SK-N-MC (cell line): ENCODE data around the genes HSPBP1, TMEM238, UBE2S, SHISA7, U2AF2 and NLRP13.

GRCh38 chr19:55257772-55258253 lies 1.0 kb downstream of the PPP6R1 start:
- RRBS = 3% methylated on average over 7 of the region's 23 CpGs

DNA sequence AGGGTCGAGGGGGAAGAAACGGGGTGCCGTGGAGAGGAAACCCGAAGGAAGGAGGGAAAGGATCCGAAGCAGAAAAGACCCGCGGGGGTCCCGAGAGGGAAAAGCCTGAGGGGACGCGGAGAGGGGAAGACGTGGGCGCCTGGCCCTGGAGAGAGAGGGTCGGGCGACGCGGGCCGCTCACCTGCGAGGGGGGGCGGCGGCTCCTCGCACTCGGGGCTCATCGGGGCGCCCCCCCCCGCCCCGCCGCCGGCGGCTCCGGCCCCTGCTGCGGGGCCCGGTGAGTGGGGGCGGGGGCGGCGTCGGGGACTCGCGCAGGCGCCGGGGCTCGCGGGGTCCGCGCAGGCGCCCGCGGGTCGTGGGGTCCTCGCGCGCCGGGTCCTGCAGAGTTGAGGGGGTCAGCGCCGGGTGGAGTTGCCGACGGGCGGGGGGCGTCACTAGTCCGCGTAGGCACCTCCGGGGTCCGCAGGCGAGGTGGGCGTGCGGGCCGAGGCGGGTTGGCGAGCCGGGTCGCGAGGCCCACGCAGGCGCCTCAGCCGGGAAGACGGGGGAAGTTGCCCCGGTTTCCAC lies 480 bp downstream of the PPP6R1 start:
- RRBS = 1% methylated on average over 37 of the region's 76 CpGs

DNA sequence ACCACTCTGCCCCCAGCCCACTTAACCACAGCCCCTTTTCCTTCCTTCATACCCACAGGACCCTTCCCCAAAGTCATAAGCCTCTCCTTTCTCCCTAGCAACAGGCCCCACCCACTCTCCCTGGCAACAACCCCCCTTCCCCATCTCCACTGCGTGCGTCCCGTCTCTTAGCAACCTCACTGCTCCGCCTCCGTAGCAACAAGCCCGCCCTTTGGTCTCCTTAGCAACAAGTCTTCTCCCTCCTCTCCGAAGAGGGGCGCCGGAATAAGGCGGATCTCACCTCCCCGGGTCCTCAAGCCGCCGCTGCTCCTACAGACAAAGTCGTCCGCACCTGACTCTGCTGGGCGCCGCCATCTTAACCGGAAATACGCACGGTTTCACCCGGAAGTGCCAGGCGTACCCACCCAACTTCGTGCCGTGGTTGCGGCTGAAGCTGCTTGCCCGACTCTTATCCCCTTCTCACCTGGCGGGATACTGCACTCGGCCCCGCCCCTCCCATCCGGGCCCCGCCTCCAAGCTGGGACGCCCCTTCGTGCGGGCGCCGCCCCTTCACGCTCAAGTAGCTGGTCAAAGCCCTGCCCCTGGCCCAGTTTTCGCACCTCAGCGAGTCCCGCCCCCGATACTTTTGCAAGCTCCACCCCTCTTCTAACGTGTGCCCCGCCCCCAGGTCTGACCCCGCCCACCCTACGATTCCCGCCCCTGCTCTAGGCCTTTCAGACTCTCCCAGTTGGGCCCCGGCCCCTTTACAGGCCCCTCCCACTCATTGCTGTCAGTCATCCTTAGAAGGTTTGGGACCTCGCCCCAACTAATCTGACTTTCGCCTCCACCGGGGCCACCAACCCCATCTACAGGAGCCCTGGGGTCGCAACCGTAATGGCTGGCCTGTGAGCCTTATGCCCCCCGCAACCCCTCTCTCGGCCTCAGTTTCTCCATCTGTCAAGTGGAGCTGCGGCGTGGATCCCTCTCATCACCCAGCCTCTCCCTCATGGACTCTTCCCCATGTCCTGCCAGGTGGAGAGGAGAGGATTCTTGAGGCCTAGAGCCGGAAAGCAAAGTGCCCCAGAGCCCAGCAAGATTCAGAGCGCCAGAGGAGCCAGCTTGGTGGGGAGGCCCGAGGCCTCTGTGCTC lies at the start of gene HSPBP1:
TSS of gene HSPBP1 (minus strand) at position 356 of the 1,128 bp plus-strand sequence.
- RRBS = 9% methylated on average over 15 of the region's 59 CpGs

DNA sequence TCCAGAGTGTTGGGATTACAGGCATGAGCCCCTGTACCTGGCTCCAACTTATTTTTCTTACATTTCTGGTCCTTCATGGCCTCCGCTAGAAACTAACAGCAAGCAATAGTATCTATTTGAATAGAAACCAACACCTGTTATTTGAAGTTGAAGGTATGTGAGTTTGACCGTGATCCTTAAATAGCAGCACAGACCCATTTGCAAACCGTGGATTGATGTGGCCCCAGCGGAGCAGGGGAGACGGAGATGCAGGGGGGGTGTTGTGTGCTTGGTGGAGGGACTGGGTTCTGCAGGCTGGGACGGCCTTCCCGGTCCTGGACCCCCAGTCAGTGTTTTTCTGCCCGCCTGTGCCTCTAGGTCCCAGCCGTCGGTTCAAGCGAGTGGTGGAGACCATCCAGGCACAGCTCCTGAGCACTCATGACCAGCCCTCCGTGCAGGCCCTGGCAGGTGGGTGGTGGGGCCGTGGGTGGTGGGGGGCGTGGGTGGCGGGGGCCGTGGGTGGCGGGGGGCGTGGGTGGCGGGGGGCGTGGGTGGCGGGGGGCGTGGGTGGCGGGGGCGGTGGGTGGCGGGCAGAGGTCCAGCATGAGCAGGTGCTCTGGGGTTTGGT lies 16.8 kb downstream of the TMEM150B start:
- RRBS = no CpG with 5 or more reads among the region's 25 CpGs

- RRBS = 3% methylated on average over 5 of the region's 25 CpGs
Measured at GRCh38 chr19:55369927-55370347, 326 bp downstream of the IL11 start.

DNA sequence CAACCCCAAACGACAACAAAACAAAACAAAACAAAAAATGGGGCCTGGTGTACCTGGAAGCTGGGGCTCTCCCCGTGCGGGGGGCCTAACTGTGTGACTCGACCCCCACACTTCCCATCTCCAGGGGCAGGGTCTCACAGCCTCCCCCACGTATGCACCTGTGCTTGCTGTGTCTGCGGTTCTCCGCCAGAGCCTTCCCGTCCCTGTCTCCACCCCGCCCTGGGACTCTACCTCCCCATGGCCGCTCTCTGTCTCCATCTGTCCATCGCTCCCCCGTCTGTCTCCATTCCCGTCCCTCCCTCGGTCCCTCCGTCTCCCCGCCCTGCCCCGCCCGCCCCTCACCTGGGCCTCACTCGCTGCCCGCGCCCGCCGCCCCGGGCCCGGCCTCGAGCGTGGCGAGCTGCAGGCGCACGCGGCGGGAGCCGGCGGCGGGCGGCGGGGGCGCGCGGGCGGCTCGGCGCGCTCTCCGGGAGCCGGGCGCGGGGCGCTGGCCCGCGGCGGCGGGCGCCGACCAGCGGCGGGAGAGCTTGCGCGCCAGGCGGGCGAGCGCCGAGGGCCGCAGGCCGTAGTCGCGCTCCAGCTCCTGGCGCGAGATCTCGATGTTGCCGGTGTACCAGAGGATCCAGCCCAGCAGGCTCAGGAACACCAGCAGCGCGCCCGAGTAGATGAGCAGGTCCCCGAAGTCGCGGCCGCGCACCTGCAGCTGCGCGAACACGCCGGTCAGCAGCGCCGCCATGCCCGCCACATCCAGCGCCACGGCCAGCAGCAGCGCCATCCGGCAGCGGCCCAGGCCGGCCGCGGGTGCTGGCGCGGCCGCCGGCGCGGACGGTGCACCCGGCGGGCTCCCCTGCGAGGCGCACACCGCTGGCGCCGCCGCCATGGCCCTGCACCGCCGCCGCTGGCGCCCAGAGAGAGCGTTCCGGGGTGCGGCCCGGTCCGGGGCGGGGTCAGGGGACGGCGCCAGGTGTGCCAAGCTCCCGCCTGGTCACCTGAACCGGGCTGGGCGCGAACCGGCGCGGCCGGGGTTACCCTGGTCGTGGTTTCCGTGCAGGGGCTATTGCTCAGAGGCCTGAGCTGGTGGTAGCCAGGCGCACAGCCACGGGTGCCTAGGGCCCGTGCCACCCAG lies at the start of gene TMEM238:
TSS of gene TMEM238 (minus strand) at position 913 of the 1,126 bp plus-strand sequence.
- RRBS = 96% methylated on average over 53 of the region's 134 CpGs

DNA sequence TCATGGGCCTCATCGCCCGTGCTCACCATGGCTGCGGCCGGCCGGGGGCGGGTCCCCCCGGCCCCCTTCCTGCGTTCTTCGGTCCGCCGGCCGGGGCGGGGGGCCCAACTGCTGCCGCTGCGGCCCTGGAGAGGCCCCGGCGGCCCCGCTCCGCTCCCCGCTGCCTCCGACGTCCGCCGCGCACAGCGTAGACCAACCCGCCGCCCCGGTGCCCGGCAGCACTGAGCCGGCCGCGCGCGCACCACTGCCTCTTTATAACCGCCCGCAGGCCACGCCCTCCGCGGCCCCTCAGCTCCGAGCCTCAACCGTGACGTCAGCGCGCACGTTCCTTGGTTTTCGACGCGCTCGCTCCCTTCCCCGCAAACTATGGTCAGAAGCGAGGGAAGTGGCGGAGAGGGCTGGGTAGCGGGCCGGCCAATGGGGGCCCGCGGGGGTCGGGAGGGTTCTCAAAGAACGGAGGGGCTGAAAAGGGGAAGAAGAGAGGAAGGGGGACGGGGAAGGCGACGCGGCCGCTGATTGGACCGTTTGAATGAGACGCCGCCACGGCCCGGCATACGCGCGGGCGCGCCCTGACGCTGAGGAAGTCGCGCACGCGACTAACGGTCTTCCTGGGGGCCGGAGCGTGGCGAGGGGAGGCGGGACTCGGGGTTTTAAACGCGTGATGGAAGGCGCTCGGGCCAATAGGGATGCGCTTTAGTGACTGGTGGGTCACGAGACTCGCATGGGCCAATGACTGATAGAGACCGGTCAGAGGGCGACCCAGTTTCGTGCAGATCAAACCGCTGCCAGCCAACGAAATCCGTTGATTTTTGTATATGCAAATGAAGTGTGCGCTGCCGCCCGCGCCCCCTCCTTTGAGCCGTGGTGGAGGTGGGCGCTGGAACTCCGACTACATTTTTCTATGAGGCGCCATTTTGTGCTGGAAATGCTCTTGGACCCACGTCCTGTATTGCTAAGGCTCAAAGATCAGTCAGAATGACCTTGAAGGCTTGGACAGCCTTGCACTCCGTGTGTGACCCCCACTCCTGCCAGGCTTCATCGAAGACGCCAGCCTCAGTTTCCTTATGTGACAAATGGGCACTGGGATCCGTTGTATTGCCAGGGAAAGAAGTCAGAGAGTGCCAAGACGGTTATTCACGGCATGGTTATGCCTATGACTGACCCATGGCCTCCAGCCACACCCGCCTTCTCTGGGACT lies at the start of gene UBE2S:
TSS of gene UBE2S (minus strand) at position 228 of the 1,198 bp plus-strand sequence.
- RRBS = 1% methylated on average over 24 of the region's 114 CpGs

DNA sequence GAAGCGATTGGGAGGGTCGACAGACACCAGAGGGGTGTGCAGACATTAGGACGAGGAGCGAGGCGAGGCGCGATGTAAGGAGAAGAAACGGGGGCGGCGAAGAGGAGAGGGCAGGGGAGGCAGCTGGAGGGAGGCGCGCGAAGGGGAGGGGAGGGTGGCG lies at the start of gene SHISA7:
TSS of gene SHISA7 (minus strand) at position 98 of the 160 bp plus-strand sequence.
- RRBS = no CpG with 5 or more reads among the region's 14 CpGs

- RRBS = 11% methylated on average over 7 of the region's 19 CpGs
Measured at GRCh38 chr19:55467722-55468180, 3.2 kb upstream of the C19orf85 start.

DNA sequence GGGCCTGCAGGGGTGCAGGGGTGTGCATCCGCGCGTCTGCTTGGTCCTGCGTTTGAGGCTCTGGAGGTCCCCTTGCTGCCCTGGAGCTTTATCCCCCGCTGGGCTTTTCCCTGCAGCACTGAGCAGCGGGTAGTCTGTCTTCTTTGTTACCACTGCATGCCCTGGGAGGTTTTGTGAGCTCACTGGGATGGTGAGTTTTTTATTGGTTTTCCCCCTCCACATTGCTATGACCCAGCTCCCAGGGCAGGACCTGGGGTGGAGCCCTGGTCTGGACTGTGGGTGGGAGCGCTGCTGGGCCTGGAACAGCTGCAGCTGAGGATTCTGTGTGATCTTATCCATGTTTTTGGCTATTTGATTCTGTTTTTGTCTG lies 2.8 kb upstream of the ZNF628 start:
- RRBS = no CpG with 5 or more reads among the region's 7 CpGs

- RRBS = no CpG with 5 or more reads among the region's 37 CpGs
Measured at GRCh38 chr19:55634769-55635876, 5.7 kb upstream of the ZNF580 start.

DNA sequence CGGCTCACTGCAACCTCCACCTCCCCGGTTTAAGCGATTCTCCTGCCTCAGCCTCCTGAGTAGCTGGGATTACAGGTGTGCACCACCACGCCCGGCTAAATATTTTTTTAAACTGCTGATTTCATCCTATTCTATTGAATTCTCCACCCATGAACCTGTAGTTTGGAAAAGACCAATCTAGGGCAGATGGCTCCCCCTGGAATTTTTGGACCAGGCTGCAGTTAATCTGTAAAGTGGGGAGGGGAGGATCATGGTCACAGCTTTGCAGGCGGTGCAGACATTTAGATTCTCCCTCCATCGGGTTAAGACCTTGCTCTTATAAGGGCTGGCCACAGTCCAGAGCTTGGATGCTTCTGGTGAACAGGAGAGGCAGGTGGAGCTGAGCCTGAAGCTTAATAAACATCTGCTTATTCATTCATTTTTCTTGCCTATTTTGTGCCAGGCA lies 1.1 kb upstream of the CCDC106 start:
- RRBS = no CpG with 5 or more reads among the region's 7 CpGs

DNA sequence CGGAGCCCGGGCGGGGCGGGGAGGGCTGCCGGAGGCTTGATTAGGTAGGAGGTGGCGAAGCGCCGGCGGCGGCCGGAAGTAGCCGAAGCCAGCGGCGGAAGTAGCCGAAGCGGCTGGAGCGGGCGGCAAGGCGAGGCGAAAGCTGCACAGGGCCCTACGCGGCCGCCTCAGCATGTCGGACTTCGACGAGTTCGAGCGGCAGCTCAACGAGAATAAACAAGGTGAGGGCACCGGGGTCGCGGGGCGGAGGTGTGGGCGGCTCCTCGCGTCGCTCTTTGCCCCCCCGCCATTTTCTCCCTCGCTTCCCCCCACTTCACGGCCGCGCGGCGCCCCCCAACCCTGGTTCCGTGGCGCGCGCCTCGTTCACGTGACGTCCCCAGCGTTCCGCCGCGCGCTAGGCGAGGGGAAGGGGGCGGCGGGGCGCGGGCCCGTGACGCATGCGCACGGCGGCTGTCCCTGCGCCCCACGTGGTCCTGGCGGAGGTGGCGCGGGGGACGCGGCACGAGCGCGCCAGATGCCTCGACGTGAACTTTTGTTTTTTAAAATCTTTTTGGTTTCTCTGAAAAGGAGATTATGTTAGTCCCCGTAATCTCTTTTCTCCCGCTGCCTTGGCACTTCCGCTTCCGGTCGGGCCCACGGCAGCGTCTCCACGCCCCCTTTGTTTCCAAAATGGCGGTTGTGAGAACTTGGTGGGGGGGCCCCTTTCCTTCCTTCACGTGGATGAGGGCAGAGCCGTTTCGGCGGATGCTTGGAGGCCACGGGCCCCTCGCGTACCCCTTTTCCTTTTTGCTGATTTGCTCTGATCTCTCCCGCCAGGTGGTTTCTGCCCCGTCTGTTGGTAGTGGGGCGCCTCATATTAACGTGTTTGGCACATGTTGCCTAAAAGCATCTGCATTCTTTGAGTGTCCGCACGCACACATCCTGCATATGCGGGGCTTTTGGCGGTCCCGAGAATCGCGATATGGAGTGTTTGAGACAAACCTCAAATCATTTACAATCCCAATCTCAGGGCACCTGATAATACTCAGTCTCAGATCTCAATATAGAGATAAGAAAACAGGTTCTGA lies at the start of gene U2AF2:
TSS of gene U2AF2 (plus strand) at position 103 of the 1,067 bp plus-strand sequence.
- RRBS = under 1% methylated on average over 2 of the region's 105 CpGs

GRCh38 chr19:55673922-55674921 lies 804 bp upstream of the EPN1 start:
- RRBS = 2% methylated on average over 3 of the region's 42 CpGs

- RRBS = 94% methylated on average over 2 of the region's 14 CpGs
Measured at GRCh38 chr19:55687900-55688398, 12.9 kb downstream of the EPN1 start.

DNA sequence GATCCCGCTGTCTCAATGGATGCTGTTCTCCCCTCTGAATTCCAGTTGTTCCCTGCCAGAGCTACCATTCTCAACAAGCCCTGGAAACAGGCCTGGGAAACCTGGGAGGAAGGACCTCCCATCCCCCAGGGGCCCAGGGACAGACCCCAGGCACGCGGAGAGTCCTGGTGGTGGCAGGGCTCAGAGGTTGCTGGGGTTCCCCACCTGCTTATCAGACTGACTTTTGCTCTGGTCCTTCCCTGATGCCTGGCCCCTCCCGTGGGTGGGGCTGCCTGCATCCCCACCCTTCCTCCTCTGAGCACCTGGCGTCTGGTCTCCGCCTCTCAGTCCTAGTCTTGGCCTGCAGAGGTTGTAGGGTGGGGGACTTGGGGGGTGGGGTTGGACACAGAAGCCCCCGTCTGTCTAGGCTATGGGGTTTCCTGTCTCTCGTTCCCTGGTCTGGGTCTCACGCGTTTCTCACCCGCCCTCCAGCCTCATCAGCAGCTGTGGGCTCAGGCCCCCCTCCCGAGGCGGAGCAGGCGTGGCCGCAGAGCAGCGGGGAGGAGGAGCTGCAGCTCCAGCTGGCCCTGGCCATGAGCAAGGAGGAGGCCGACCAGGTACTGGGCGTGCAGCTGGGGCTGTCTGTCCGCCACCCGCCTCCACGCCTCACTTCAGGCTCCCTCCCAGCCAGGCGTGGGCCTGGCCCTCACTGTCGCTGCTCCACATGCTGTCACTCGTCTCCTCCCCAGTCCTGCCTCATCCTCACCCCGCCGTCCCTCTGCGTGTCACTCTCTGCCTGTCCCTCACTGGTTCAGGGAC lies 13.6 kb downstream of the EPN1 start:
- RRBS = no CpG with 5 or more reads among the region's 27 CpGs

DNA sequence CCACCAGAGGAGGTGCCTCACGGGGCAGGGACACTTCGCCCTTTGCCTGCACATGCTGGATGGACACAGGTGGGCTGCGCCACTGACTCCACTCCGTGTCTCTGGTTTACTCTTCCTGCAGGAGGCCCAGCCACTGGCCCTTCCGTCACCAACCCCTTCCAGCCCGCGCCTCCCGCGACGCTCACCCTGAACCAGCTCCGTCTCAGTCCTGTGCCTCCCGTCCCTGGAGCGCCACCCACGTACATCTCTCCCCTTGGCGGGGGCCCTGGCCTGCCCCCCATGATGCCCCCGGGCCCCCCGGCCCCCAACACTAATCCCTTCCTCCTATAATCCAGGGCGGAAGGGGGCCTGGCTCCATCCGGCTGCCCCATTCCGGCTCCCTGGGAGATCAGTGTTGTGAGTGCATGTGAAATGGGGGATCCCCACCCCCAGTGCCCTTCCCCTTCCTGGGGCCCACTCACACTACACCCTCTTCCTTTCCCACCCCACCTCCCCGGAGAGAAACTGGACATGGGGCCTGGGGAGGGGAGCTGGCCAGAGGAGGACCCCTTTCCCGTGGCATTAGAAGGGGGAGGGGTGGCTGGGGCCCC lies 20.1 kb downstream of the EPN1 start:
- RRBS = 94% methylated on average over 3 of the region's 22 CpGs

DNA sequence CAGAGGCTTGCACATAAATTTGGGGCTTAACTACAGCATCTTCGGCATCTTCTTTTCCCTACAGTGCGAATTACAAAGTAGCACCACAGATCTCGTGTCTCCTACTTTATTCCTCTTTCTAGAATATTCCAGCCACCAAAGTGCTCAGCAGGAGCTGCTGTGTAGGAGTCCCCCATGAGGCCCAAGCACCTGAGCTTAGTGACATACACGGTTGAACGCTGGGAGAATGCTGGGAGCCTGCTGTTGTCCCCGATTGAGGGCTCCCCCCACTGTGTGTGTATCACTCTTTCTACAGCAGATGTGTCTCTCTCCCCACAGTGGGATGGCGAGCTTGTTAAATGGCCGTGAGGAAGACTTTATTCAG lies 22.5 kb downstream of the EPN1 start:
- RRBS = no CpG with 5 or more reads among the region's 8 CpGs

DNA sequence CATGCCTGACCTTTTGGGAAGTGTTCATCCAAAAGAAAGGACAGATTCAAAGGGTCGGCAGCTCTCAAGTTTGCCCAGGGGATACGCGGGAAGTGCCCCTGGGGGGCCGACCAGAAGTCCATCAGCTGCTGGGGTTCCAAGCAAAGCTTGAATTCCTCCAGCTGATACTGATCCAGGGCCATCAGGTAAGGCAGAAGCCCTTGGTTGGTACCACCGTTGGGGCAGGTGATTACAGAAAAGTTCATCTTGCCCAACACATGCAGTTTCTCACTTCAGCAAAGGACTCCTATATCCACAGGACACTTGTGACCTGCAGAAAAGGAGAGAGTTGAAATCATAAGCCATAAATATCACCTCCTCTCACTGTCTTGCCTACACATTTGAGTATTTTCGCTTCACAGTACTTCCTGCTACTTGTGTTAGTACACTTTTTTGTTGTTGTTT lies at the start of gene NLRP13:
TSS of gene NLRP13 (minus strand) at position 270 of the 444 bp plus-strand sequence.
- RRBS = no CpG with 5 or more reads among the region's 6 CpGs

DNA sequence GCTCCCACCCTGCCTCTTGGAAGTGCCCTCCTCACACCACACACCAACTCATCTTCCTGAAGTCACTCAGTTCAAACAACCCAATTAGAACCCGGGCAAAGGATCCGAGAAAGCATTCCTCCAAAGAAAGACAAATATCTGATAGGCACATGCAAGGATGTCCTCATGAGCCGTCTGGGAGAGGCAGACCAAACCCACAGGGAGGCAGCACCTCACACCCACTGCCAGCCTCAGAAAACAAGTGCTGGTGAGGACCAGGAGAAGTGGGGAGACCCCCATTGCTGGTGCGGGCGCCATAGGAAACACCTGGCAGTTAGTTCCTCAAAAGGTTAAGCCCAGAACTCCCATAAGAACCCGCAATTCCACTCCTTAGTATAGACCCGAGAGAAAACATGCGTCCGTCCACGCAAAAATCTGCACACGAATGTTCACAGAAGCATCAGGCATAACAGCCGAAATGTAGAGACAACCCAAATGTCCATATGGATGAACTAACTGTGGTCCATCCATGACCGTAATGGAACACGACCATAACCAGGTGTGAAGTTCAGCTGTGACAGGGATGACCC lies 8.0 kb downstream of the ZNF787 start:
- RRBS = no CpG with 5 or more reads among the region's 14 CpGs